Hematopoietic multipotent progenitor cell (in vitro differentiated cells): ENCODE data around the genes GJA4, C1orf216 and CLSPN.

- CAGE, long polyA plus RNA: no peak
Measured at GRCh38 chr1:34763470-34763942, 4.0 kb downstream of the GJB4 start.

DNA sequence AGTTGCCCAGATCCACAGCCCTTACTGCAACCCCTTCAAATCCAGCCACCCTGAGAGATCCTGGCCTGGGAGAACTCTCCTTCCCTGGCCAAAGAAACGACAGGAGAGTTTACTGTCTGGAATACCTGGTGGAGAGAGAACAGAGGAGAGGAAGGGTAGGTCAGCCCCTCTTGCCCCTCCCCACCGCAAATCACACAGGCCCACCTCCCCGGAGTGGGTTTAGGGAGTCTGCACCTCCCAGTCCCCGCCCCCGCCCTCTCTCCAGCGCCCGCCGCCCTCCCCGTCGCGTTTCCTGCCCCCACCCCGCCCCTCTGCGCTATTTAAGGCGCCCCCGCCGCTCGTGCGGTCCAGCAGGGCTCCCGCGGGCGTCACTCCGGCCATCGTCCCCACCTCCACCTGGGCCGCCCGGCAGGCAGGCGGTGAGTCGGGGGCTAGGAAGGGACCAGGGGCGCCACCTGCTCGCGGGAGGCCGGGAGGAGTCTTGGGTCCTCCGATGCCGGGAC, at the start of gene GJA4:
Gene GJA4 (plus strand): TSS at position 350 of the 503 bp plus-strand sequence.
- CAGE, long polyA plus RNA: no peak

- CAGE, long polyA plus RNA: no peak
Measured at GRCh38 chr1:34851445-34851809, 8.1 kb downstream of the SMIM12 start.

DNA sequence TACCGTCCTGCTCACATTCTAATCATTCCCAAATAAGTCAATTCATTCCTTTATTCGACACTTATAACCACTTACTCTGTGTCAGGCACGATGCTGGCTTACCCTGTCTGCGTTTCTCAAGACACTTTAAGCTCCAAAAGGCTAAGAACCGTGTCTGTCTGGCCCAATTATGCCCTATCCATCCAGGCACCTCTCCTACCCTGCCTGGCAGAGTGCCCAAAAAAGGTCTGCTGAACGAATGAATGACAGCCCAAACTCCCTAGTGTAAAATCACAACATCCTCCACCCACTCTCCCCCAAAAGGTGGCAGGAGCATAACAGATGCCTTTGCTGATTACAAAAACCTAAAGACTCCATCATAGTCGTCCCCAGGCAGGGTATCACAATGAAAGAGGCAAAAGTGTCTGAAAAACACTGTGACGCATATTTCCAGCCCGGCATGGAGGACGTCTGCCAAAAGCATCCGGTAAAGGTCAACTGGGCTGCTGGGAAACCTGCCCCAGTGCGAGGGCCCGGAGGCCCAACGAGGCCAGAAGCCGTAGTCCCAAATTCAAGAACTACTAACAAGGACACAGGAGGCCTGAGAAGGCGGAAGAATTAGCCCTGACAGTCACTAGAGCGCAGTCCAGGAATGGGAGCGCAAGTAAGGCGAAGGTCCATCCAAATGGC, 677 bp downstream of the SMIM12 start:
- CAGE, long polyA plus RNA: no peak

DNA sequence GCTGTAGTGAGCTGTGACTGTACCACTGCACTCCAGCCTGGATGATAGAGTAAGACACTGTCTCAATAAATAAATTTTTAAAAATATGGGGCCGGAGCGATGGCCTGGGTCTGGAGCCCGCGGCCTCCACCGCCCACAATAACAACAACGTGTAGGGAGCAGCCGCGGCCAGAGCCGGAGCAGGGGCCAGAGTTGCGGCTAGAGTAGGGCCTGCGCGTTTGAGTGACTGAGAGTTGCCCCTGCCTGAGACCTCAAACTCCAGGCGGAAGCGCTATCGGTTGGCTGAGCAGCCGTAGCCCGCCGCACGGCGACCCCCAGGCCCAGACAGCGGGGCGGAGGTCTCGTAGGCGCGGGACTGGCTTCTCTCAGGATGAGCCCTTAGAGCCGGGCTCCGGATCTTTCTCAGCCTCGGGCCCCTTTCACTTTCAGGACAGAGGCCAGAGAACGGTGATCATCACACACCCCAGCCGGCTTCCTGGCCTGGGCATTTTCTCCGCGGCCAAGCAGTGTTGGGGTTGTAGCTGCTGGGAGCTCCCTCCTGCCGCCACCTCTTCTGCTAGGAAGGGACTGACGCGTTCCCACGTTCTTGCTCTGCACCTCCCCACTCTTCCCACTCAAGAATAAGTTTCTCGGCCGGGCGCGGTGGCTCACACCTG, 41.6 kb downstream of the ZMYM1 start:
- CAGE, long polyA plus RNA: no peak

GRCh38 chr1:35180674-35181436, 12.1 kb downstream of the SFPQ start:
- CAGE, long polyA plus RNA: no peak

DNA sequence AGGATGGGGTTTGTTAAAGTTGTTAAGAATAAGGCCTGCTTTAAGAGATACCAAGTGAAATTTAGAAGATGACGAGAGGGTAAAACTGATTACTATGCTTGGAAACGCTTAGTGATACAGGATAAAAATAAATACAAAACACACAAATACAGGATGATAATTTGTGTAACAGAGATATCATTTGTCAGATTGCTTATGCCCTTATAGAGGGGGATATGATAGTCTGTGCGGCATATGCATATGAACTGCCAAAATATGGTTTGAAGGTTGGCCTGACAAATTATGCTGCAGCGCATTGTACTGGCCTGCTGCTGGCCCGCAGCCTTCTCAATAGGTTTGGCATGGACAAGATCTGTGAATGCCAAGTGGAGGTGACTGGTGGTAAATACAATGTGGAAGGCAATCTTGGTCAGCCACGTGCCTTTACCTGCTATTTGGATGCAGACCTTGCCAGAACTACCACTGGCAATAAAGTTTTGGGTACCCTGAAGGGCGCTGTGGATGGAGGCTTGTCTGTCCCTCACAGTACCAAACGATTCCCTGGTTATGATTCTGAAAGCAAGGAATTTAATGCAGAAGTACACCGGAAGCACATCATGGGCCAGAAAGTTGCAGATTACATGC, 82.3 kb downstream of the ZMYM4 start:
- CAGE, long polyA plus RNA: no peak

DNA sequence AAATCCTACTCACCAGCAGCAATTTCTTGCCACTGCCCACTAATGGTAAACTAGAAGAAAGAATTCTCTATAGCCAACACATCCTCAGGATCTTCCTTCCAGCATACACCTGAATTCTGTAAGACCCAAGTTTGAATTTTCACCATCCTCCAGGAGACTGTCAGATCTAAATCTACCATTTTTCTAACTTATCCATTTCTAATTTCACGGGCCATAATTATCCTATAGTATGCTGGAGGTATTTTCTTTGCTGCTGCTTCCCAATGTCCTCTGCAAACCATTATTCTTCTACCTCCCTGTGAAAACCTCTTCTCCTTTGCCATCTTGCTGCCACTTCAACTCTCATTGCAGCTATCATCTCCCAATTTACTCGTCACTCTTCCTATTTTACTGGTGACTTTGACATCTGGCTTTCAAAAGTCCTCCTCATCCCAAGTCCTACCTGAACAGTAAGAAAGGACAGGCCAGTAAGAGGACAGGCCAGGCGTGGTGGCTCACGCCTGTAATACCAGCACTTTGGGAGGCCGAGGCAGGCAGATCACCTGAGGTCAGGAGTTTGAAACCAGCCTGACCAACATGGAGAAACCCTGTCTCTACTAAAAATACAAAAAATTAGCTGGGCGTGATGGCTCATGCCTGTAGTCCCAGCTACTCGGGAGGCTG, 56.0 kb downstream of the KIAA0319L start:
- CAGE, long polyA plus RNA: no peak

DNA sequence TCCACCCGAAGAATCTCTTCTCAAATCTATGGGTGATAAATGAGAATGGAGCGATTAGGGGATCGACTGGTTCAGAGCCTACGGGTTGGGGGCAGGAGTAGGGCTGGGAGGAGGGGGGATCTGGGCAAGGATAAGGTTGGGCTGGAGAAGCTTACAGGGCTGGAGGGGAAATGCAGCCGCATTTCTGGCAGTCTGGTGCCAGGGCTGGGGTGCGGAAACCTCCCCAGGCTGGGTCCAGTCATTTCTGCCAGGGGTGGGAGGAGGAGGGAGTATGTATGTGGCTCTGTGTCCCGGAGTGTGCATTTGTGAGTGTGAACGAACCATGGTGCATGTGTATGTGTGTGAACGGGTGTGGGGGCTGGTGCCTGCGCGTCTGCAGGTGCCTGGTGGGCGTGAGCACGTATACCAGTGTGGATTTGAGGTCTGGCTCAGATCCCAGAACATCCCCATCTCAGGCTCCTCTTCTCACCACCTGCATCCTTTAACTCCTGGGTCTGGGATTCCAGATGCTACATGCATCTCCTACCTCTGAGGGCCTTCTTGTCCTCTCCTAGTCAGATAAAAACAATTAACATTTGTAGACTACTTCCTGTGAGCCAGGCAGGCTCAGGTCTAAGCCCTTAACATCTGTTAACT, 10.1 kb downstream of the C1orf216 start:
- CAGE, long polyA plus RNA: no peak

GRCh38 chr1:35718652-35719417, at the start of gene C1orf216:
TSS of gene C1orf216 (minus strand) at chr1:35718884.
- CAGE, long polyA plus RNA: start-site peak on the minus strand at chr1:35718824-35718884, 234 reads; start-site peak on the minus strand at chr1:35719084-35719163, 78 reads

DNA sequence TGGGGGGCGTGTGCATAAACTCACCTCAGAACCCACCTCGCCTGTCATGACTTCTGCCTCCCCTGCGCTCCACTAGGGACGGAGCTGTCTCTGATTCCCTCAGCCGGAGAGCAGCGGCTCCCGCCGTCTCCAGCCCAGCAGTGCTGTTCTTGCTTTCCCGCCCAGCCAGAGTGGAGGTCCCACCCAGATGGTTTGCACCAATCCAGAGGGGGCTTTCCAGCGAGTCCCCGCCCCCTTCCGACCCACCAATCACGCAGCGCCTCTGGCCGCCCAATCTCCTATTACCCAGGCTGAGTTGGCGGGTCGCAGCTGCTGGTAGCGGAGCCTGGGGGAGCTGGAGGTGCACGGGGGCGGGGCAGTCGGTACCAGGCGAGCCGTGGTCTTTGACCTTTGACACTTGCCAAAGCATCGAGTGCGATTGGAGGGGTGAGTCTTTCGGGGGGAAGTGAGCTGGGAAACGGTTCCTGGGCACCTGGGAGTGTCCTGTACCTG, at the start of gene CLSPN:
Gene CLSPN (minus strand): TSS at position 156 of the 492 bp plus-strand sequence.
- CAGE, long polyA plus RNA: no peak

DNA sequence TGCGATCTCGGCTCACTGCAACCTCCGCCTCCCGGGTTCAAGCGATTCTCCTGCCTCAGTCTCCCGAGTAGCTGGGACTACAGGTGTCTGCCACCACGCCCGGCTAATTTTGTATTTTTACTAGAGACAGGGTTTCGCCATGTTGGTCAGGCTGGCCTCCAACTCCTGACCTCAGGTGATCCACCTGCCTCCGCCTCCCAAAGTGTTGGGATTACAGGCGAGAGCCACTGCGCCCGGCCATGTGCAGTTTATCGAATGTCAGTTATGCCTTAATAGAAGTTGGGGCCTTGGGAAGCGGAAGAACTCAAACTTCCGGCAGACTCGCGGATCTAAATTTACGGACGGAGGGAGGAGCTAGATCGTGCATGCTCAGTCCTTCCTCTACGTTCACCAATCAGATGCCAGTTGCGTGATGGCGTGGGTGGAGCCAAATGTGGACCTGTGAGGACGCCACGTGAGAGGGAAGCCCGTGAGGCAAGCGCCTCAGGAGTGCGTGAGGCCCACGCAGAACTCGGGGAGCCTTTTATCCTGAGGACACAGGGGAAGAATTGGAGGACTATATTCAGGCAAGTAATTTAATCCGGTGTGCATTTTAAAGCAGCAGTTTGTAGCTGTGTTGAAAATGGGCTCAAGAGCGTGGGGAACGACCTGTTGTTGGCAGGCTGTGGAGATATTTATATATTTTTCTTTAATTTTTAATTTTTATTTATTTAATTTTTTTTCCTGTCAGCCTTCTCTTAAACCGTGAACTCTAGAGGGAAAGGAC, 13.5 kb upstream of the AGO1 start:
- CAGE, long polyA plus RNA: no peak

- CAGE, long polyA plus RNA: no peak
Measured at GRCh38 chr1:36084713-36085020, 773 bp downstream of the TEKT2 start.

DNA sequence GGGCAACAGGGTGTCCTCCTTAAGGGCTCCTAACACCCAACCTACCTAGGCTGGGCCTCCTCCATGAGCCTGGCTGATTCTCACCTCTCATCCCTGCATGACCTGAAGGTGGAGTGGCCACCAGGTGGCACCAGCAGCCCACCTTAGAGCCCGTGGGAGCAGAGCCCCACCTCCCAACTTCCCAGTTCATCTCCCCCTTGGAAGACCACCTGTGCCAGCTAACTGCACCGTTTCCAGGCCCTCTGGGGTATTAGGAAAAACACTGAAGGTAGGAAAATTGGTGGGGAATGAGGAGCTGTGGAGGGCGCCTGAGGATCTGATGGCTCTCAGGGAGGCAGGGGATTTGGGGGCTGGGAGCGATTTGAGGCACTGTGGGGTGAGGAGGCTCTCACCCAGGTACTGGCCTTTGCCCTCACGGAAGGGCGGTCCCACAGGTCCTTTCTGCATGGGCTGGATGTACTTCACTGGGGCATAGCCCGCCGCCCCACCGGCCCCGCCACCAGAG, 11.0 kb downstream of the ADPRS start:
- CAGE, long polyA plus RNA: no peak

DNA sequence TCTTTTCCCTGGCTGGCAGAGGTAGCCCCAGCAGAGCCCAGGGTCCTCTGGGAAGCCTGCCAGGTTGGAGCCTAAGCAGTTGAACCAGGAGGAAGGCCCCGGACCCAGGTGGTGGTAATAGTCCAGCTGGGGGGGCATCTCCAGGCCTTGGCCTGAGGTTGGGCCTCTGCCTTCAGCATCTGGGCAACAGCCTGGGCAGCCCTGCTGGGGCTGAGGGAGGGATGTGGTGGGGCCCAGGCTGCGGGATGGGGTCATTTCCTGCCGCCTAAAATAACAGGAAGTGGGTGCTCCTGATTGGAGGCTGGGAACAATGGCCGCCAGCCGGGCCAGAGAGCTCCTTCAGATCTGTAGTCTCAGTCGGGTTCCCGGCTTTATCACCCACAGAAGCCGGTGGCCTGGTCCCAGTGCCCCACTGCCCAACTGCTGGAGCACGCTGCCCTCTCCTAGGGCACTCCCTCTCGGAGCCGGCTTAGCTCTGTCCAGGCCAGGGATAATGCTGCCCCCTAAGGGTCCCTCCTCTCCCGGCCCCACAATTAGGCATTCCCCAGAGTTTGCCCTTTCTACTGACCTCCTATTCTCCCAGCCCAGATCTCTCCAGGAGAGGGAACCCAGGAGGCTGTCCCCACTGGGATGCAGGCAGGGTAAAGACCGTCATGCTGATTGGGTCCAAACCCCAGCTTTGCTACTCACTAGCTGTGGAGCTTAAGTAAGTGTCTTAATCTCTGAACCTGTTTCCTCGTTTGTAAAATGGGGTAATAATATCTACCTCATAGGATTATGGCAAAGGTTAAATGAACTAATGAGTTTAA, 5.0 kb downstream of the MAP7D1 start:
- CAGE, long polyA plus RNA: no peak

- CAGE, long polyA plus RNA: no peak
Measured at GRCh38 chr1:36176181-36176882, 20.4 kb downstream of the MAP7D1 start.

- CAGE, long polyA plus RNA: no peak
Measured at GRCh38 chr1:36190100-36190392, 34.1 kb downstream of the MAP7D1 start.

GRCh38 chr1:36286356-36287483, 19.4 kb upstream of the SH3D21 start:
- CAGE, long polyA plus RNA: no peak

DNA sequence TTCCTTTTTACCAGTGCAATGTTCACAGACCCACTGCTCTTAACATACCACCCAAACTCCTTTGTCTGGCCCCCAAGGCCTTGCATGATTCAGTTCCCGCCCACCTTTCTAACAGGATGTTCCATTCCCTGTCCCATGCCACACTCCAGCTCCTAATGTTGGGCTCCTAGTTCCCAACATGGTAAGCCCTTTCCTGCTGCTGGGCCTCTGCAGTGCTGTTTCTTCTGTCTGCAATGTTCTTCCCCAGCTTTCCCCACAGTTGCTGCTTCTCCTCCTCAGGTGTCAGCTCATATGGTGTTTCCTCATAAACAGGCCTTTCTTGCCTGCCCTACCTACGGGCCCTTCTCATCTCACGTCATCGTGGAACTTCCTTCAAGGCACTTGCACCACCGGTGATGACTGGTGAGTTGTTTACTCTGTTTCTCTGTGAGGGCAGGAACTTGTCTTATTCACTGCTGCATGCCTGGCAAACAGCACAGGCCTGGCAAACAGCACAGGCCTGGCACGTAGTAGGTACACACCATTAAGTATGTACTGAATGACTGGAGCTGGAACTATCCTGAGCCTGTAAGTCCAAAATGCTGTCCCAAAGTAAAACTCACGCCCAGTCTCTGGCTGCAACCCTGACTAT, 25.9 kb downstream of the STK40 start:
- CAGE, long polyA plus RNA: no peak

DNA sequence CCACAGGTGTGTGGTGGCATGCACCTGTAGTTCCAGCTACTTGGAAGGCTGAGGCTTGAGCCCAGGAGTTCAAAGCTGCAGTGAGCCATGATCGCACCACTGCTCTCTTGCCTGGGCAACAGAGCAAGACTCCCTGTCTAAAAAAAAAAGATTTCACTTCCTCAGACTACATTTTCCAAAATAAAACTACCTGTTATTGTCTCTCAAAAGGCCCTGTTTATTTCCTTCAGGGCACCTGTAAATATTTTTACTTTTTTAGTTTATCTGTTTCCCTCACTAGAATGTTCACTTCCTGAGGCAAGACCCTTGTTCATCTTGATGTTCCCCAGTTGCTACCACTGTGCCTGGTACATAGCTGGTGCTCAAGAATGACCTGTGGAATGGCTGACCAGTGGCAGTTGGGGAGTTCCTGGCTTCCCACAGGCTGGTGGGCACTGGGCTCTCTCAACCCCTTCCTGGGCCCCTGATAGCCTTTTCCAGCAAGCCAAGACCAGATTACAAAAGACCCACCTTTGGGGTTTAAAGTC, 4.9 kb upstream of the STK40 start:
- CAGE, long polyA plus RNA: no peak